Renal cortical epithelial cell (primary cell): Measurements from ENCODE around the genes RPP25 and SNUPN.

DNA sequence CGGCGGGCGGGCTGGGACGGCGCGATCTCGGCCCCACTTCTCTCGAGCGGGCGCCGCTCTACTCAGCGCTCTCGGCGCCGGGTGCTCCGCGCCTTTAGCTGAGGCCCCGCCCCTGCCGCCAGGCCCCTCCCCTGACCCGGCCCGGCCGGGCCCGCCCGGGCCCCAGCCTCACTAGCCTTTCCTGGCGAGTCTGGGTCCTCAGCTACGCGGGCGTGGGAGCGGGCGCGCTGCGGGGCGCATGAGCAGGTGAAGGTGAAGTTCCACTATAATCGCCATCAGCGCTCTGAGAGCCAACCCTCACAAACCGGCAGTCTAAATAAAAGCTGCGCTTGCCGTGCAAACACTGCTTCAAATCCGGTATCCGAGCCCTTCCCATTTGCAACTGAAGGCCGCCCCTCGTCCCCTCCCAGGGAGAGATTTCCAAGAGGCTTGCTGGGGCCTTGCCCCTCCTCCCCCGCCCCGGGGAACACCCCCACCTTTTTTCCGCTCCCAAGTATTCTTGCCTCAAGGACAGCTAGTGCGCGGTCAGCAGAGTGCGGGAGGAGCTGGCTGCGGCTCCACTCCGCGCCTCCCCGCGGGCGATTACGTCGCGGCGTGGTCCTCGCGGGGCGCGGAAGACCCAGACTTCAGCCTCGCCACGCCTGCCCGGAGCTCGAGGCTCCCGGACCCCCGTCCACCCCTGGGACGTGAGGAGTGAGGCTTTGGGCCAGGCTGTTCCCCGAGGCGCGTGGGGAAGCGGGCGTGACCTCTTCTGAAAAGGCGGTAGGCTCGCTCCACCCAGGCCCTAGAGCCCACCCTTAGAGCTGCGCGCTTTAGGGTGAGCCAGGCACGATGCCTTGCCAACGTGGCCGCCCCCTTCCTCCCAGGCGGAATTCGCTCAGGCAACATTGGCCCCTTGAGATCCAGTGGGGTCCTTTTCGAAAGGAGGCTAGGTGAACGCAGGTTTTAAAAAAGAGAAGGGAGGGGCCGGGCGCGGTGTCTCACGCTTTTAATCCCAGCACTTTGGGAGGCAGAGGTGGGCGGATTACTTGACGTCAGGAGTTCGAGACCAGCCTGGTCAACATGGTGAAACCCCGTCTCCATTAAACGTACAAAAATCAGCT lies at the start of gene RPP25:
Gene RPP25, minus strand, starts transcription at position 67 of the 1,103 bp plus-strand sequence.
- RRBS = 2% methylated on average over 20 of the region's 94 CpGs

GRCh38 chr15:74995762-74996865 lies 751 bp downstream of the SCAMP5 start:
- RRBS = 2% methylated on average over 5 of the region's 42 CpGs

GRCh38 chr15:75065114-75065963 lies 41.9 kb downstream of the PPCDC start:
- RRBS = no CpG with 5 or more reads among the region's 7 CpGs

DNA sequence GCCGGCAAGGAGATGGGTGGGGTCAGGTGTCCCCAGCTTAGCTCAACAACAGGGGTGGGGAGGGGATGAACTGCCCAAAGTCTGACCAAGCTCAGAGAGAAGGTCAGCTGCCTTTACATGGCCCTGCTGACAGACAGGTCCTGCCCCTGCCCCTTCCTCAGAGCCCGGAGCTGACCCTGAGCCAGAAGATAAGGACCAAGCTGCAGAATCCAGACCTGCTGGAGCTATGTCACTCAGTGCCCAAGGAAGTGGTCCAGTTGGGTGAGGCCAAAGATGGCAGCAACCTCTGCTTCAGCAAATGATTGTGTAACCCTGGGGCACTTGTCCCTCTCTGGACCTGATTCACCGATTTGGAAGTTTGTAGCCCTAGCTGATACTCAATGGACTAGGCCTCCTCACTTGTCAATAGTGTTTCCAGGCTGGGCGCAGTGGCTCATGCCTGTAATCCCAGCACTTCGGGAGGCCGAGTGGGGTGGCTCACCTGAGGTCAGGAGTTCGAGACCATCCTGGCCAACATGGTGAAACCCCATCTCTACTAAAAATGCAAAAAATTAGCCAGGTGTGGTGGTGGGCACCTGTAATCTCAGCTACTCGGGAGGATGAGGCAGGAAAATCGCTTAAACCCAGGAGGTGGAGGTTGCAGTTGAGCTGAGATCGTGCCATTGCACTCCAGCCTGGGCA lies 5.7 kb downstream of the NEIL1 start:
- RRBS = no CpG with 5 or more reads among the region's 10 CpGs

DNA sequence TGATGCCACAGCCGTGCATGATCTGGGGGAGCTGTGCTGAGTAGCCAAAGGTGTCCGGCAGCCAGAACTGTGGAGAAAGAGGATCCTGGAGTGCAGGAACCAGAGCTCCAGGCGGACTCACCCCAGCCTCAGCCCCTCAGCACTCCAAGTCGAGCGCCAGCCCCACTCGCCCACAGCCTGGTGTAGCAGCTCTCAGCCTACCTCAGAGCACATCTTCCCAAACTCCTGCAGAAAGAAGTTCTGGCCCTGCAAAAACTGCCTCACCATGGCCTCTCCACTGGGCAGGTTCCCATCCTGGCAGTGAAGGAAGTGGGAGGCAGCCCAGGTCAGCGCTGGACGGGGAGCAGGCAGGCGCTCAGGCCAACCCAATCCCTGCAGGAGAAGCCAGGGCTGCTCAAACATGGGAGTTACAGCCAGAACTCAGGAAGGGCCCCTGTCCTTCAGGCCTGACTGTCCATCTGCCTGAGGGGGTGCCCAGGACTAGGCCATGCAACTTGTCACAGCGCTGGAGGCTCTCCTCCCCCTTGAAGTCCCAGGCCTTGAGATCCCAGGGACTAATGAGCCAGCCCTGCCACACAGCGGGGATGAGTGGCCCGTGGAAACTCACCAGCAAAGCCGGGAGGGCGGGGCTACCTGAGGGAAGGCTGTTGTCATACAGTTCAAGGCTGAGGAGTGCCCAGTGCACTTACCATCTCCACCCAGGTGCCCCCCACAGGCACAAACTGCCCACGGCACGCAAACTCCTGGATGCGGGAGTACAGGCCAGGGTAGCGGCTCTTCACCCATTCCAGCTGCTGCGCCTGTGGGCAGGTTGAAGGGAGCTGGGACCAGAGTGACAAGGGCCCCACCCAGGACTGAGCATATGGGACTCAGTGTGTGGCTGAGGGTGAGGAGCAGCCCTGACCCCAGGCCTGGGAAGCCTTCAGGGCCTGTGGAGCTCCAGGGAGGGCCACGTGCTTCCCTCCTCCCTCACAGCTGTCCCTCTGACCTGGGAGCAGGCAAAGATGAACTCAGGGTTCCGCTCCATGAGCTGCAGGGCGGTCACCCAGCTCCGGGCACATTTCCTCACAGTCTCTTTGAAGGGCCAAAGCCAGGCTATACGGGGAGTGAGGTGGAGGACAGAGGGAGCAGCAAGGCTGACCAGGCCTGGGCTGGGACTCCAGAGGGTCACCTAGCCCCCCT lies 6.4 kb downstream of the MAN2C1 start:
- RRBS = no CpG with 5 or more reads among the region's 24 CpGs

- RRBS = no CpG with 5 or more reads among the region's 12 CpGs
These were observed 12.0 kb upstream of the MAN2C1 start for GRCh38 chr15:75380263-75380976.

DNA sequence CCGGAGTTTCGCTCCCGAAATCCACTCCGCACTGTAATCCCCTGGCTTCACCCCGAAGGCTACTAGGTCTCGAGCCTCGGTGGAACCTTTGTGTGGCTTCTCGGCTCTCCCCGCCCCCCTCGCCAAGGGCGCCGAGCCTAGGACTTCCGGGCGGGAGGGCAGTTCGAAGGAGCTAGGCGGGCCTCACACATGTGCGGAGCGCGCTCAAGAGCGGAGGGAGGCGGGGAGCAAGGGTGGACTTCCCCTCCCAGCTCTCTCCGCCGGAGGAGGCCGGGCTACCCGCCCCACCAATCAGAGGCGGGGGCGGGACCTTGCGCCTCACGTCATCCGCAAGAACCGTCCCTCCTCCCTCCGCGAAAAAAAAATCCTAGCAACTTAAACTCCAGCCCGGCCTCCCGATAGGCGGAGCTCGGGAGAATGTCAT lies 2.3 kb upstream of the SIN3A start:
- RRBS = 0% methylated on average over 1 of the region's 37 CpGs

GRCh38 chr15:75544913-75545357 lies 34.2 kb downstream of the PTPN9 start:
- RRBS = no CpG with 5 or more reads among the region's 1 CpG

- RRBS = 1% methylated on average over 39 of the region's 67 CpGs
These were observed at the start of gene SNUPN for GRCh38 chr15:75625206-75626199. SNUPN (minus strand) TSS chr15:75625725.

- RRBS = no CpG with 5 or more reads among the region's 15 CpGs
These were observed 30.0 kb downstream of the SNX33 start for GRCh38 chr15:75677628-75678257.

- RRBS = under 1% methylated on average over 5 of the region's 33 CpGs
These were observed 34.5 kb downstream of the ODF3L1 start for GRCh38 chr15:75758239-75758930.

GRCh38 chr15:75941466-75942680 lies 38.2 kb downstream of the FBXO22 start:
- RRBS = no CpG with 5 or more reads among the region's 6 CpGs

GRCh38 chr15:76108052-76108525 lies 48.3 kb downstream of the TMEM266 start:
- RRBS = no CpG with 5 or more reads among the region's 7 CpGs

DNA sequence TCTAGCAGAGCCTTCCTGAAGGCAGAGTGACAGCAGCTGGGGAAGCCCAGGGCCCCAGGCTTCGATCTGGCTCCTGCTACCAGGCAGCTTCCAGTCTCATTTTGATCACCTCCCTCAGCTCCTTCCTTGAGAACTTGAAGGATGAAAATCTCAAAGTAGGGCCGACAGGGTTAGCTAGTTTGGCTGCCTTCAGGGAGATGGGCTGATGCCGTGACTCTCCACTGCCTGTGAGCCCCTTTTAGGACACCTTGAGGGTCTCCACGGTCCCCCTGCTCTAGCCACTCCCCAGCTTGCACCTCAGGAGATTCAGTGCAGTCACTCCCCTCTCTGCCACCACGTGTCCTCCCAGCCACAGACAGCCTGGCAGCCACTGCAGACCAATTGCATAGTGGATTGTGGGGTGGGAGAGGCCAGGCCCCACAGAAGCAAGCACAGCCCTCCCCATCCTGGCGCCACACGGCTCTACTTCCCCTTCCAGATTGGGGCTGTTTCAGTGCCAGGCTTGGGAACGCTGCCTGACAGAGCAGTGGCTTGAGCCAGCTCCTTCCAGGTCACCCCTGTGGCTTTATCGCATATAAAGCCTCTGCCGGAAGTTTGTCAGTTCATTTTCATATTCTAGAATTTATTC lies 90.6 kb downstream of the TMEM266 start:
- RRBS = no CpG with 5 or more reads among the region's 10 CpGs

DNA sequence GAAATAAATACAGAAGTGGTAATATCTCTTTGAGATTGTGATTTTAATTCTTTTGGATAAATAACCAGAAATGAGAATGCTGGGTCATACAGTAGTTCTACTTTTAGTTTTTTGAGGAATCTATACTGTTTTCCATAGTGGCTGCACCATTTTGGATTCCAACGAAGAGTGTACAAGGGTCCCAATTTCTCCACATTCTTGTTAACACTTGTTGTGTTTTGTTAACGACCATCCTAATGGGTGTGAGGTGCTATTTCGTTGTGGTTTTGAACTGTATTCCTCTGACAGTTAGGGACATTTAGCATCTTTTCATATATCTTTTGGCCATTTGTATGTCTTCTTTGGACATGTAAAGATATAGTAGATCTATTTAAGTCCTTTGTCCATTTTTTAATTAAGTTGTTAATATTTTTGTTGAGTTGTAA lies 153.5 kb downstream of the ISL2 start:
- RRBS = no CpG with 5 or more reads among the region's 3 CpGs

DNA sequence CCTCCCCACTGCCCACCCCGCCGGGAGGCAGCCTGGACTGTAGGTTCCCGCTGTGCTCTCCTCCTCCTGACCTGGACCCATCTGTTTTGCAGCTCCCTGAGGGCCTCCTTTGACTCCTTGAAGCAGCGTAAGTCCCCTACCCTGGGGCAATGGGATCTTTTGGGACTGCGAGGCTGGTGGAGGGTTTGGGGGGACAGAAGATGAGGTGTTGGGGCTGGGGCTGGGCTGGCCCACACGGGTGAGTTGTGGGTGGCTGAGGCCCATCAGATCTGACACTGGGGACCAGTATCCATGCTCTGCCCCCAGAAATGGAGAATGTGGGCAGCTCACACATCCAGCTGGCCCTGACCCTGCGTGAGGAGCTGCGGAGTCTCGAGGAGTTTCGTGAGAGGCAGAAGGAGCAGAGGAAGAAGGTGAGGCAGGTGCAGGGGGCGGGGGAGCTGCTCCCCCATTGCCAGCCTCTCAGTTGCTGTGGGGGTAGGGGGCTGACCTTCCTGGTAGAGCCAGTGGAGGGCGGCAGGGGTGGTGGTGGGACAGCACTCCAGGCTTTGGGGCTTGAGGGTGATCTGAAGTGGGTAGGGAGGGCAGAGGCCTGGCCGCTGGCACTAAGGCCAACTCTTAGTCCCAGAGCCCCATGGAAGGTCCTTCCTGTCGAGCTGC lies 30.4 kb downstream of the PSTPIP1 start:
- RRBS = no CpG with 5 or more reads among the region's 14 CpGs

- RRBS = no CpG with 5 or more reads among the region's 14 CpGs
These were observed 1.3 kb downstream of the TSPAN3 start for GRCh38 chr15:77069336-77070205.

- RRBS = no CpG with 5 or more reads among the region's 1 CpG
These were observed 53.6 kb upstream of the TSPAN3 start for GRCh38 chr15:77124428-77124924.